Skeletal muscle satellite cell (primary cell): ENCODE measurements around a stretch of chr6.

GRCh38 chr6:158025833-158026422, 44.3 kb downstream of the SYNJ2 start:
- CAGE, long polyA plus RNA = no peak

DNA sequence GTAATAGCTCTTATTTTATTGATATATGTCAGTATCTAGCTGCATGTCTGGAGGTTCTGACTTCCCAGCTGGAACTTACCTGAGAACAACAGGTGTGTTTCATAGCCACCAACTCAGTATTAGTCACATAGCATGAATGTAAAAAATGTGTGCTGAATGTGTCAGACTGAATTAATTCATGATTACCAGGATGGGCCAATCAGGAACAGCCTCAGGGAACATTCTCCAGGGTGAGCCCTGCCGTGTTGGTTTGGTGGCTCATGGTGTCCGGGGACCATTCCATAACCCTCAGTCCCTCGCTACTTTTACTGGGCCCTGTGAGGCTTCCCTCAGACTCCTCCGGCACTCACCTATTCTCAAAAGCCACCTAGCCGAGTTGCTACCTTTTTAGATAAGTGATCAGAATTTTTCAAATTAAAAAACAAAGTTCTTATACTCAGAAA, 99.8 kb downstream of the TULP4 start:
- CAGE, long polyA plus RNA = no peak

- CAGE, long polyA plus RNA = no peak
These were observed 80.2 kb upstream of the TMEM181 start for GRCh38 chr6:158479726-158479972.

GRCh38 chr6:158500067-158500350, 59.9 kb upstream of the TMEM181 start:
- CAGE, long polyA plus RNA = no peak

DNA sequence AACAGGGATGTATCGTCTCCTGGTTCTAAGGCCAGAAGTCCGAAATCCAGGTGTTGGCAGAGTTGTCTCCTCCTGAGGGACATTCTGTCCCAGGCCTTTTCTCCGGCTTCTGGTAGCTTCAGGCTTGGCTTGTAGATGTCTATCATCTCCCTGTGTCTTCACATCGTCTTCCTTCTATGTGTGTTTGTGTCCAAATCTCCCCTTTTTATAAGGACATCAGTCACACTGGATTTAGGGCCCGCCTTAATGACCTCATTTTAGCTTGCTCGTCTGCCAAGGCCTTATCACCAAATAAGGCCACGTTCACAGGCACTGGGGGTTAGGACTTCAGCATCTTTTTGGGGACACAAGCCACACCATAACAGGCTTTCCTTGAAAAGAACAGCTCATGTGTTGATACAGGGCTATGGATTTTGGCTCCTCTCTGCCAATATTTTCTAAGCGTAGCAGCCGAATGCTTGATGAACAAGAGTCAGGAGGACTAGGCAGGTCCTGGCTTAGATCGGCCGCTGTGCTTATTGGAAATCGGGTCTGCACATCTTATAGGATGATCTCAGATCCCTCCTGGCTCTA, 16.3 kb upstream of the TMEM181 start:
- CAGE, long polyA plus RNA = no peak

DNA sequence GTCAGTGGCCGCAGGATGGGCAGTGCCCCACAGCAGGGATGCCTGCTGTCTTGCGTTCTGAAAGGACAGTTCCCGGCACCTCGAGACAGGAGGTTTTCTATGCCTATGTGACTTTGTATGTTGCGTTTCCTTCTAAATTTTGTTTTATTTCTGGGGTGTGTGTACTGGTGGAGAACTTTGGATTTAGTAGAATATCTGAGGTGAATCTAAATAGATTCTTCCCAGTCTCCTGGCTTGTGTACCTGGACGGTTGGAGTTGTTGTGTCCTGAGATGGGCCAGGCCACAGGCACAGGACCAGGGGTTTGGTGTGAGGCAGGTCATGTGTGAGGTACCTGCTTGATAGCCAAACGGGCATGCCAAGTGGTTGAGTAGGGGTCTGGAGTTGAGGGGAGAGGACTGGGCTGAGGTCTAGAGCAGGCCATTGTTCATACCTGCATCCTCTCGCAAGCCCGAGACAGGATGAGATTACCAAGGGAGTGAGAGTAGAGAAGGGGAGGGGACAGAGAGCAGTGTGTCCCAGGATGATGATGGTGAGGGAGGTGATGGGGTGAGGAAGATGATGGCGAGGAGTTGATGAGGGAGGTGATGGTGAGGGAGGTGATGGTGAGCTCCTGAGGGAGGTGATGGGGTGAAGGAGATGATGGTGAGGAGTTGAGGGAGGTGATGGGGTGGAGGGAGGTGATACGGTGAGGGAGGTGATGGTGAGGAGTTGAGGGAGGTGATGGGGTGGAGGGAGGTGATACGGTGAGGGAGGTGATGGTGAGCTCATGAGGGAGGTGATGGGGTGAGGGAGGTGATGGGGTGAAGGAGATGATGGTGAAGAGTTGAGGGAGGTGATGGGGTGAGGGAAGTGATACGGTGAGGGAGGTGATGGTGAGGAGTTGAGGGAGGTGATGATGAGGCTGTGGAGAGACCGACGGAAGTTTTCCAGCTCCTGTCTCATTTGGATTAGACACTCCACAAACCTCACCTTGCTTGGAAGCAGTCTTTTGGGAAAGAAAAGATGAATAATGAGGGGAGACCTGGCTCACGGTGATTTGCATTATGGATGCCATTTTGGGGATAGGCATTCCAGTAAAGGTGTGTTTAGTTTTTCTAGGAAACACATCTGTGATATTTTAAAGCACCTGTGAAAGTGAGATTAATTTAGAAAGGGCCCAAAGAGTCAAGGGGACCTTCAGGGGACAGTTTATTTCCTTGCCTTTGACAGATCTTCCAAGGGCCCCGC, 6.4 kb downstream of the TMEM181 start:
- CAGE, long polyA plus RNA = no peak

GRCh38 chr6:158611371-158612498, 32.8 kb downstream of the DYNLT1 start:
- CAGE, long polyA plus RNA = no peak

DNA sequence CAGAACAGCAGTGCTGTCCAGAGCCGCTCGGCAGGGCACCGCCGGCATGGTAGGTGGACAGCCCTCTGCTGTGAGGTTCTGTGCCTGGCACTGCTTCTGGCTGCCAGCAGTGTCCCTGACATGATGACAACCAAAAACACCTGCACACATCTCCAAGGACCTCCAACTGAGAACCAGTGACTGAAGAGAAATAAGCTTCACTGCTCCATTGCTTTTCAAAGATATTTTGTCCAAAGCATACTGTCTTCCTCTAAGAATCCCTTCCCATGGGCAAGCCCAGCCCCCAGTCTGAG, 55.4 kb downstream of the EZR start:
- CAGE, long polyA plus RNA = no peak

DNA sequence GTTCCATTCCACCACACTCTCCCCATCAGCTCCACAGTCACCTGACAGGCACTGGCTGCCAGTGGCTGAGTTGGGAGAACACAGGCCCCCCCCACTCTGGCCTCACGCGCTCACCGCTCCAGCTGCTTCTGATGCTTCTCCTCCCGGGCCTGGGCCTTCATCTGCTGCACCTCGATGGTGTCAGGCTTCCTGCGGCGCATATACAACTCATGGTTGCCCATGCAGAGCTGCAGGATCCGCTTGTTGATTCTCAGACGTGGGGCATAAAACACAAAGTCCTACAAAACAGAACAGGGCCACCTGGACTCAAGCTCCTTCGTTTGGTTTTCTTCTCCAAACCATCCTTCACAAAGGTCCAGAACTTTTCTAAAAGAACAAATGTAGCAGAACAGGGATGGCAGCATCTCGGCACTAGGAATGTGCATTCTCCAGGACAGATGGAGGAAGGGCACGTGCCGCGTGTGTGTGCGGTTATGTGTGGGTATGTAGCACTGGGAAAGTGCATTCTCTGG, 48.0 kb downstream of the EZR start:
- CAGE, long polyA plus RNA = no peak

DNA sequence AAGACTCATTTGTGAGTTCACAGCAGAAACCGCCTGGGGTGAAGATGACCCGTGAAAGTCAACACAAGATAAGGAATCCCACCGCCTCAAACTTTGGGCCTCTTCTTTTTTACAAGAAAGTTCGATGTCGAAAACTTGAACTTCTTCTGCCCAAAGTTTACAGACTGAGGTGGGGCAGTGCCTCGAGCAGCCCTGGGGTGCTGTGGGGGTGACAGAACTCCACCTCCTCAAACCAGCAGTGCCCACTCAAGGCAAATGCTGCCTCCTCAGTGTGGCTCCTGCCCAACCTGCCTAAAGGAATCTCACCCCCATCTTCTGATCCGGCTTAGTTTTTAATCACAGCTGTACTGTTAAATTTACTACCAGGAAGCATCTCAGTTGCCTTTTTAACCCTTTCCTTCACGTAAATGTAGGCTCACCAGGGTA, 45.1 kb downstream of the EZR start:
- CAGE, long polyA plus RNA = no peak

- CAGE, long polyA plus RNA = no peak
These were observed 32.8 kb downstream of the EZR start for GRCh38 chr6:158786433-158786755.

- CAGE, long polyA plus RNA = no peak
These were observed 20.6 kb downstream of the EZR start for GRCh38 chr6:158798306-158799260.

DNA sequence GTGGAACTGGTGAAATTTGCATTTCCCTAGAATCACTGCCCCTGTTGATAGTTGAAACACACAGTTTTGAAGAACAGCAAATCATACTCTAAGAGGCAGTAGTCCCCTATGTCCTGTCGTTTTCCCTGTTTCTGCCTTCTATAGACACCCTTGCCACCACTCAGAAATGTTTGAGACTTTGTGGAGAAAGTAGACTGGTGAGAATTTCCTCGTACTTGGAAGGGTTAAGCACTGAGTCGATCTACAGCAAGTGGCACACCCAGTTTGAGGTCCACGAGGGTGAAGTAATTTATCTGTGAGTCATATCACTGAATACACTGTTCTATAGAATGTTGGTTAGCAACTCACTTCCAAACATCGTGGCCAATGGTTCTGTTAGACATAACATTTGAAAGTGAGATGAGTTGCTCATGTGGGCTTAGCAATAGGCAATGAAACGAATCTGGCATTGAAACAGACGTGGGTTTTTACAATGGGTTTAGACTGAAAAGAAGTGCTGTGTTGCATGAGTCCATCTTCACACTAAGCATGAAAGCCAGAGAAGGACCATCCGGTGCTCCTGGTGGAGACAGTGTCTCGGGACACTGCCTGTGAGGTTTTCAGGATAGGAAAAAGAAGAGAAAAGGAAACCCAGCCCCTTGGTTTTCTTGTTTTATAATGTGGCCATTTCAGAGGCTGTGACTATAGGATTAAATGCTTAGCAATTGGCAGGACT, 30.8 kb upstream of the EZR start:
- CAGE, long polyA plus RNA = no peak

DNA sequence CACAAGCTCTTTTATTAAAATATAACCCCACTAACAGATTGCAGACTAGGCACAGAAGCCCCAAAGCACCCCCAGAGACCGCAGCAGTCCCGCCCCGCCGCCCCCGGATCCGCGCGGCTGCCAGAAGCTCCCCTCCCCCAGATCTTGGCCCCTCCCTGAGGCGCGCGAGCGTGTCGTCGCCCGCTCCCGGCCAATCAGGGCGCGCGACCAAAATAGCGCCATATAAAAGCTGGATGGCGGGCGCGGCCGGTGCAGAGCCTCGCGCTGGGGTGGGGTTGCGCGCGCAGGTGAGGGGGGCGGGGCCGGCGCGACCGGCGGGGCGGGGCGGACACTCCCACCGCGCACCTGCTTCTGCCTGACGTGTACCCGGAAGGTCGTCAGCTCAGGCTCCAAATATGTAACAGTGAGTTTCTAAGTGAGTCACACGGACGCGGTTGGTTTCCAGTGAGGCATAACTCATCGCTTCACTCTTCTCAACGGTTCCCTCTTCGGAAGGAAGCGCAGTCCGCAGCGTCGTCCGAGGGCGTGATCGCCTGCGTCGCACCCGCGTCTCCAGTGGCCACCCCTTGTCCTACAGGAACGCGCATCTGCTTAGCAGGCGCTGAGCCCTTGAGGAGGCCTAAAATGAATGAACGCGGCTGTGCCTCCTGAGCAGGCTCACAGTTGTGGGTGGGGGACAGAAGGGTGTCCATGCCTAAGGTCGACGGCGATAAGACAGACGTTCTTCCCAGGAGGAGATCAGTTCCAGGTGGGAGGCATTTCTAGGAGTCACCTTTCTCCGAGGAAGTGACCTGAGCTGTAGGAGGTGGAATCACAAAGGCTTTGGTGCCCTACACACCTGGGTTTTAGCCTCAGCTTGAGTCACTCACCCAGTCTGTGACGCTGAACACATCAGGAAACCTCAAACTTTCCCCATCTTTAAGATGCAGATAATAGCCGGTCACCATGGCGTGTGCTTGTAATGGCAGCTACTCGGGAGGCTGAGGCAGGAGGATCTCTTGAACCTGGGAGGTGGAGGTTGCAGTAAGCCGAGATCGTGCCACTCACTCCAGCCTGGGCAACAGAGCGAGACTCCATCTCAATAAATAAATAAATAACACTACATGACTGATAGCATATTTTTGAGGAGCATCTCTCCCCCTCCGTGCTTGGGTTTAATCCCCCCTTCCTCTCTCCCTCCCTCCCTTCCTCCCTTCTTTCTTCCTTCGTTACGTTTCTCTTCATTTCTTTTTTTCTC, 50.8 kb upstream of the EZR start:
- CAGE, long polyA plus RNA = no peak

DNA sequence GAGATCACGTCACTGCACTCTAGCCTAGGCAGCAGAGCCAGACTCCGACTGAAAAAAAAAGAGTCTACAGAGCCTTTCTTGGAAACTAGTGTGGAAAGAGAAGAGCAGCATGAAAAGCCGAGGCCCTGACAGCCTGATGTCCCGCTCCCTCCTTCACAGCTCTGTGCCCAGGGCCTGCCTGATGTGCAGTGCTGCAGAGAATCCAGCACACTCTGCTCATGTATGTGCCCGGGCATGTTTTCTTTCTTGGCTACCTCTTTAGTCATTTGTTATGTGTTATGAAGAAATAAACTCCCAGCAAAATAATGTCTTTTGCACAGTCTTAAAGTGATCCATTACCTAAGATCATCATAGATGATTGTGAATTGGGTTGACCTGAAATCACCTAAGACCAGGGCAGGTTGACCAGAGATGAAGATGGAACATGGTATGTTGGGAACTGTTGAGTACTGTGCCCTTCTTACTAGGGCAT, 78.1 kb upstream of the EZR start:
- CAGE, long polyA plus RNA = no peak

GRCh38 chr6:158939083-158940111, 60.6 kb downstream of the RSPH3 start:
- CAGE, long polyA plus RNA = no peak

- CAGE, long polyA plus RNA = no peak
These were observed 39.8 kb downstream of the RSPH3 start for GRCh38 chr6:158960010-158960856.

DNA sequence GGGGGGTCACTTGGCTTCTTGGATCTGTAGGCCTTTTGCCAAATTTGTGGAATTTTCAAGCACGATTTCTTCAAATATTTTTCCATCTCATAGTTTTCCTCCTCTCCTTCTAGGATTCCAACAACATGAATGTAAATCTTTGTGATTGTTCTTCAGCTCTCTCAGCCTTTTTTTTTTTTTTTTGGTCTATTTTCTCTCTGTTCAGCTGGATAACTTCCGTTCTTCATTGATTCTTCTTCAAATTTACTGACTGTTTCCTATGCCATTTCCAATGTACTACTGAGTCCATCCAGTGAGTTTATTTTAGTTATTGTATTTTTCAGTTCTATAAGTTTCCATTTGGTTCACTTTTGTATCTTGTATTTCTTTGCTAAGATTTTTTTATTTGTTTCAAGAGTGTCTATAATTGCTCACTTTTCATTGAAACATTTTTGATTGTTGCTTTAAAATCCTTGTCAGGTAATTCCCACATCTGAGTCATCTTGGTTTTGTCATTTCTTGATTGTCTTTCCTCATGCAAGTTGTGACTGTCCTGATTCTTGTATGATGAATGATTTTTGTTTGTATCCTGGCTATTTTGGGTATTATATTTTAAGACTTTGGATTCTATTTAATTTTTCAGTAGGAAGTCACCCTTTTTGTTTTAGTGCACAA, 9.2 kb downstream of the RSPH3 start:
- CAGE, long polyA plus RNA = no peak

DNA sequence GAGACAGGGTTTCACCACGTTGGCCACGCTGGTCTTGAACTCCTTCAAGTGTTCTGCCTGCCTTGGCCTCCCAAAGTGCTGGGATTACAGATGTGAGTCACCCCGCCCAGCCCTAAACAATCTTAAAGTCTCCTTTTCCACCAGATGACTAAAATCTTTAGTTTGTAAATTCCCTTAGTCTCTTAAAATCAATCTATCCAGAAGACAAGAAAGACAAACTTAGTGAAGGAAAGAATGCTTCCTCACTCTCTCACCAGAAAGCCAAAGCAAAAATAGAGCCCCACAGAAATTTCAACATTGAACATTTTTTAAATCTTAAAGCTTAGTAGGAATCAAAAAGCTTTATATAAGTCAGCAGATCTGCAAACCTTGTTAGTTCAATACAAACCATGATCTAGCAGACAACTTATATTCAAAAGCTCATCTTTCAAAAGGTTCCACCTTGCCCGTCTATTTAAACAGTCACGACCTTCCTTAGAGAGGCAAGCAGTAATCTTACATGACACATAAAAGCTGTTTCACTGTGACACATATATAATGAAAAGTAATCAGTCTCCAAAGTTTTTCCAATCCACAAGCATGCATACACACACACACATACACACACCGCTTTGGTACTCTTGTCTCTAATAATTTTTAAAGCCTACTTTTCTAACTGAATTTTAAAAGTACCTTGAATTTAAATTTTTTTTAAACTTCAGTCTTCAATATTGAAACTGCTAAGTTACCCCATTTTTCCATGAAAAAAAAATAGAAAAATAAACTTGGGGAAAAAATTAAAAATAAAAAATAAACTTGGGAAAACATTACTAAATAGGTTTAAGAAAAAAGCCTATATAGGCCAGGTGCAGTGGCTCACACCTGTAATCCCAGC, 13.0 kb downstream of the SOD2 start:
- CAGE, long polyA plus RNA = no peak

DNA sequence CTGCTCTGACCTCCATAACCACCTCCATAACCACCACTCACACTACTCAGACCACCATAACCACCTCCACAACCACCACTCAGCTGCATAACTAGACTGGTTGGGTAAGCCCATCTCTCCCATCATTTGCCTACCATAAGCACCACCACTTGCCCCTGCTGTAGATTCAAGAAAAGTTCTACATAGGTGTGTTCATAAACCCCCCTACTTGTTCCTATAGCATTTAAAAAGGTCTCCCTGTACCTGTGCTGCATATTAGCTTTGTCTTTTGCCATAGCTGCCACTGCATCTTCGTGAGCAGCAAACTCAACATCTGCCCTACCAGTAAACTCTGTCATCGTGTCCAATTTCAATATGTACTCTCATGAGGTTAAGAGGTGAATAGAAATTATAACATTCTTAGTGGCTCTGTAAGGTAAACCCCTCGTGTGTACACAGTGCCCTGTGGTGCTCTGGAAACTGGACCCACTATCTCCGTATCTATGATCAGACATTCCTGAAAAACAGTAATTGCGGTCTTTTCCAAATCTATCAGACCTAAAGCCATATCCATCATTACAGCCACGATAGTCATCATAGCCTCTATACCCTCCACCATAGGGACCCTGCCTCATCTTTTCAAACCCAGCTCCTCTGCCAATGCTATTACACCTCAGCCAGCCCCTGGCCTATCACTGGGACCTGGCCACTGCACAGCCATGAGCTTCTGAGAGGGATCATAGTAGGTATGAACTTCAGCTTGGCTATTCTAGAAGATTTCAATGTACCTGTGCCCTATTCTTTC, 14.4 kb upstream of the WTAP start:
- CAGE, long polyA plus RNA = no peak